ENCODE measurements around the gene PNLIPRP3.

DNA sequence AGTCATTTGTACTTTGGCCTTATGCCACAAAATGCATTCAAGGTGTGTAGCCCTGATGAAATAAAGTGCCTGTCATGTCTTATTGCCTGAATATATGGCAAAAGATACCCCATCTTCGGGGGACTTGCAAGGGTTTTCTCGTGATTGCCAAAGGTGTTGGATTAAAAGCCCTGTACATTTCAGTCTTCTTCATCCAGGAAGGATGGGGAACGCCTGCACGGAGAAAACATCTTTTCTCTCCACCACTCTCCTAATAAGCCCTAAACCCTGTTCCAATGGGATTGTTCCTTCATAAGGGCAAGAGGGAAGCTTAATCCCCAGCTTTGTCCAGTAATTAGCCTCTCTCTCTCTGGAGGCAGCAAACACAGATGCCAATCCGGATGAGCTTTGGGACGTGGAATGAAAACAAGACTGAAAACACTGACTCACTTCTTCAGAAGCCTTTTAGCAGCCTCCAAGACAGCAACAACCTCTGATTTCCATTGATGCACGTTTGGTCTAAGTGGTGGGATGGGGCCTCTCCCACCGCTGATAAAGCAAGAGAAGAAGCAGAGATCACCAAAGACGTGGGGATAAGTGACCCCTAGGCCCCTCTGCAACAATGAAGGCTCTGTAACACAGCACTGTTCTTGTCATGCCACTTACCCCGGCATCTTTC is 5.7 kb upstream of the GFRA1 start:
- RRBS, result no CpG with 5 or more reads among the region's 10 CpGs
CAGE:
- cytosol, long polyA plus RNA, result no peak
- long polyA plus RNA, result no peak
- nucleus, long polyA plus RNA, result no peak

DNA sequence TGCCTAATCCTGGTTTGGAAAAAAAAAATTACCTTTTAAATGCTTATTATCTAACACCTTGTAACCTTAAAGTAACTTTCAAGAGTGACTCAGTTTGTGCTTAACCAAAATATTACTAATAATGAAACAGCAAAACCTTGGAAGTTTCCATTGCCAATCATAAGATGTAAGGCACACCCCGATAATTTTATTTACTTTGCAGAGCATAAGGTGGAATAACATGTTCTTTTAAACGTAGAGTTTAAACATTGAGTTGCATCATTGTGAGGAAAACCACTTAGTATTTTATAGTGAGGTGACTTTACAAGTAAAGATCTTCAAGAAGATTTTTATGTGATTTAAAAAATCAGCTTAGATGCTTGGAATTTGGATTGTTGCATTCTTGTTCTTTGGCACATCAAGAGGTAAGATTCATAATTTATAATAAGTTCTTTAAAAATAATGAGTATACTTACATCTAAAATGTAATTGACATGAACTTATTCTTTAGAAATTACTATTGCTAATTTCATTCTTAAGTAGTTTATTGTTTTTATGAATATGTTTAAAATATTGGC is at the start of gene PNLIPRP3:
Gene PNLIPRP3, plus strand, starts transcription at position 190 of the 557 bp plus-strand sequence.
- RRBS, result no CpG with 5 or more reads among the region's 2 CpGs
CAGE:
- cytosol, long polyA plus RNA, result no peak
- long polyA plus RNA, result no peak
- nucleus, long polyA plus RNA, result no peak

DNA sequence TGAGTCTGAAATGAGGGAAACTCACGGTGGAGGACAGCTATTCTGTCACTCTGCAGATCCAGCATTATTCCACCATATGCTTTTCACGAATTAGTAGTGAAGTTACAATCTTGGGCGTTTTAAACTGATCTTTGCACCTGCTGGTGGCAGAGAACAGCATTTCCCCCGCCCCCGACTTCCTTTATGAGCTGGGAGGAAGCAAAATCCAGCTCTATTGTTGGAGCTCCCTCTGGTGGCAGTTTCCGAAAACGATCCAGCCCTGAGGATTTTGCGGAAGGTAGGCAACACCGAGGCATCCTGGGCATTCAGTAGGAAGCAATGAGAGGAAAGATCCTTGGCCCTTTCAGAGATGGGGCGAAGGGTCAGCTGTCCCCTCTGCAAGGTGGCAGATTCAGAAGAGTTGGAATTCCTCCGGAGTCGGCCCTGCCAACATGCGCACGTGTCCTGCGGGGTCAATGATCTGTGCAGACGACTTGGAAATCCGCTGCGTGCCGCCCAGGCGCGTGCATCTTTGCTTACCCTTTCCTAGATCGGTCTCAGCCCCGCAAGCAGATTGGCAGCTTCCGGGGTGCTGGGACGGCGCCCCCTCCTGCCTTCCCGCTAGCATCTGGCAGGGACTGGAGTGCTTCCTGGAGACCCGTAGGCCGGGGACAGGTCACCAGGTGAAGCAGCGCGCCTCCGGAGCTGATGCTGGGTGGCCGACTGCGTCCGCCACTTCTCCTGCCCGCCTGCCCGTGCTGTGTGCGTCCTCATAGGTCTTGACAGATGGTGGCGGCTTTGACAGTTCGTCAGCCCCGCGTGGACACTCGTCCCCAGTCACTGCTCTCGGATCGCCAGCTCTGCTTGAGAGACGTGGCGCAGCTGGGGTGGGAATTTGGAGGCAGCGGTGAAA is 22.2 kb upstream of the KCNK18 start:
- RRBS, result no CpG with 5 or more reads among the region's 48 CpGs
CAGE:
- cytosol, long polyA plus RNA, result no peak
- long polyA plus RNA, result no peak
- nucleus, long polyA plus RNA, result no peak

DNA sequence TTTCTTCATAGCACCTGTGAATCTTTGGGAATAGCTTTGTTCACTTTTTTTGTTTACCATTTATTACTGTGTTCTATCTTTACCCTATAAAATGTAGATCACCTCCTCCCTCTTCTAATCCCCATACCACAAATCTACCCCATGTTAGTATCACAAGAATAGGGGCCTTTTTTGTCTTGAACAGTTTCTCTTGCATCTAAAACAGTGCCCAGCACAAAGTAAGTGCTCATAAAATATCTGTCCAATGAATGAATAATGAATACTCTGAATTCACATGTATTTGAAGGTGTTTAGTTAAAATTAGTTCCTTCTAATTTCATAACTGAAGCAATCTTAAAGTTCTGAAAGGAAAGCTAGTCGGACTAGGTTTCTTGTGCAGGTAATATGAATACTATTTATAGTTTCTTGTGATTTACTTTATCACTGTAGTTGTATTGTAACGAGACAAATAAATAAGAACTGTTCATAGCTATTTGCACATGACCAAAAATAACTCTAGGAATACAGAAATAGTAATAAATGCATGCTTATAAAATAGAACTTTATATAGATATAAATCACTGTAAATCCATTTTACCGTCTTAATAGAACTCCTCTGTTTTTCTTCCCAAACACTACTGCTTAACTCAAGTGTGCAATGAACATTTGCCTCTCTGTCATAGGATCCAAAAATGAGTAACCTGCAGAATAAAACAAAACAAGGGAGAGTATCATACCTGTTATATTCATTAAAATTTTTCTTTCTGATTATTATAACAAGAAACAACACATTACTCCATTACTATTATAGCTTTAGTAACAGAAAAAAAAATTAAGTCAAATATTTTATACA is 56.7 kb downstream of the PDZD8 start:
- RRBS, result no CpG with 5 or more reads among the region's 3 CpGs
CAGE:
- cytosol, long polyA plus RNA, result no peak
- long polyA plus RNA, result no peak
- nucleus, long polyA plus RNA, result no peak

GRCh38 chr10:117346554-117347439 is 28.4 kb downstream of the PDZD8 start:
- RRBS, result no CpG with 5 or more reads among the region's 8 CpGs
CAGE:
- cytosol, long polyA plus RNA, result no peak
- long polyA plus RNA, result no peak
- nucleus, long polyA plus RNA, result no peak

DNA sequence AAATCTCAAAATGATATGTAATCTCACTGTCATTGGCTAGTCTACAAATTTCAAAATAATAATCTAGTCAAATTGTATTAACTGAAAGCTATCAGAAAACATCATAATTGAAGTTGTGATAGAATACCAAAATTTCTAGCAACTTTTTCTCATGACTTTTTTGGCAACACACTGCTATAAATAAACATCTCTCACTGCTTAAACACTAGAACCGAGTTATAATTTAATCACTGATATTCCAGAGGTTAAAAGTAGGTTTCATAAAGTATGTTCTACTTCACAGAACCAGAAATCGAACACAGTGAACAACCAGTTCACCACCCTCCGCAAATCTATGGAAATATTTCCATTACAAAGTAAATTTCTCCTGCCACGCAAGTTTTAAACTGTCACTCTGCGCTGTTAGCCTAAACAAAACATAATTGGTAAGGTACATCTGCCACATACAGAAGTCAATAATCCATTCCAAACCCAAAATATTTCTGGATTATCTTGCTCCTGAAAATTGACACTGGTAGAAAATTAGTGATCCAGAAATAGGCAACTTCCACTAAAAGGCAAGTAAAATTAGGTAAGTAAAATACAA is 2.7 kb downstream of the PDZD8 start:
- RRBS, result no CpG with 5 or more reads among the region's 5 CpGs
CAGE:
- cytosol, long polyA plus RNA, result no peak
- long polyA plus RNA, result no peak
- nucleus, long polyA plus RNA, result no peak

- RRBS, result no CpG with 5 or more reads among the region's 4 CpGs
CAGE:
- cytosol, long polyA plus RNA, result no peak
- long polyA plus RNA, result no peak
- nucleus, long polyA plus RNA, result no peak
Observed at GRCh38 chr10:117398071-117398586, 22.9 kb upstream of the PDZD8 start.

GRCh38 chr10:118021808-118022935 is 24.6 kb downstream of the RAB11FIP2 start:
- RRBS, result no CpG with 5 or more reads among the region's 10 CpGs
CAGE:
- cytosol, long polyA plus RNA, result no peak
- long polyA plus RNA, result no peak
- nucleus, long polyA plus RNA, result no peak

GRCh38 chr10:118027884-118028467 is 18.8 kb downstream of the RAB11FIP2 start:
CAGE:
- cytosol, long polyA plus RNA, result no peak
- long polyA plus RNA, result no peak
- nucleus, long polyA plus RNA, result no peak

DNA sequence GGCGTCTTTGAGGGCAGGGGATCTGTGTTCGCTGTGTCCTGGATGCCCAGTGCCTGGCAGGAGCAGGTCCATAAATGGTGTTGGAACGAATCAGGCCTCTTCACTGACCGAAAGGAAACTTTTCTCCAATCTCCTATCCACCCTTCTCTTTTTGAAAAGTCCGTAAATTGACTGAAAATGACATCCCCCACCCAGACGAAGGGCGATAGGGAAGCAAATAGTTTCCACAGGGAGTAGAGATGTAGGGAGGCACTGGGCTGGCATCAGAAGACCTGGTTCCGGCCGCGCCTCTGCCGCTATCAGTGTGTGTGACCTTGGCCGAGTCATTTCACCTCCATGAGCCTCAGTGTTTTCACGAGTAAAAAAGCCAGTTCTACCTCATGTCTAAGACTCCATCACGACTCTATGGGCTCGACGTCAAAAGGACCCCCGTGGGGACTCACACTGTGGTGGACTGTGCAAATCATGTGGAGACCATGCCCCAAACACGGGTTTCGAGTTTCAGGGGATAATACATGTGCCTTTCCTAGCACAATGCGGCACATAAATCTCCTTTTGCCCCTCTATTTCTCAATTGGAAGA is 526 bp upstream of the RAB11FIP2 start:
- RRBS, result no CpG with 5 or more reads among the region's 20 CpGs
CAGE:
- cytosol, long polyA plus RNA, result no peak
- long polyA plus RNA, result no peak
- nucleus, long polyA plus RNA, result no peak

GRCh38 chr10:118572360-118572689 is 23.1 kb downstream of the PRLHR start:
- RRBS, result no CpG with 5 or more reads among the region's 7 CpGs
CAGE:
- cytosol, long polyA plus RNA, result no peak
- long polyA plus RNA, result no peak
- nucleus, long polyA plus RNA, result no peak

CAGE:
- cytosol, long polyA plus RNA, result no peak
- long polyA plus RNA, result no peak
- nucleus, long polyA plus RNA, result no peak
Observed at GRCh38 chr10:118687337-118687827, 67.4 kb downstream of the CACUL1 start.

- RRBS, result no CpG with 5 or more reads among the region's 9 CpGs
CAGE:
- cytosol, long polyA plus RNA, result no peak
- long polyA plus RNA, result no peak
- nucleus, long polyA plus RNA, result no peak
Observed at GRCh38 chr10:118759848-118760252, 5.1 kb upstream of the CACUL1 start.

- RRBS, result no CpG with 5 or more reads among the region's 42 CpGs
CAGE:
- cytosol, long polyA plus RNA, result no peak
- long polyA plus RNA, result no peak
- nucleus, long polyA plus RNA, result no peak
Observed at GRCh38 chr10:118760253-118760856, 5.6 kb upstream of the CACUL1 start.

DNA sequence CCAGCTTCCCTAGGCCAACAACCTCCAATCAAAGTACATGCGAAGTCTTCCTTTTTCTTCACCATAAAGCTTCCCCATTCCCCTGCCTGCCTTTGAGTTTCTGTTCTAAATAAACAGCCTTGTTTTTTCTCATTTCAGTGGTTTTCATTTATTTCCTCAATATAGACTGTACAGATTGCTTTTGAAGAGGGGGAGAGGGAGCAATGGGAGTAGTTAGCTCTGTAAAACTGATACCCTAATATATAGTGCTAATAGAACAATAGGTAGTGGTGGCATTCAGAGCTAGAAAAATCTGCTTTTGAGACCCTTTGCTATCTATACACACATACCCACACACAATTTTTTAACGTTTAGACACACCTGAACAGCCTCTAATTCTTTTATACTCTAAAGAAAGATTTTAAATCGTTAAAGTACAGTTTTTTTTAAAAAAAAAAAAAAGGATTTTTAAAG is 38.0 kb upstream of the CACUL1 start:
- RRBS, result no CpG with 5 or more reads among the region's 3 CpGs
CAGE:
- cytosol, long polyA plus RNA, result no peak
- long polyA plus RNA, result no peak
- nucleus, long polyA plus RNA, result no peak

DNA sequence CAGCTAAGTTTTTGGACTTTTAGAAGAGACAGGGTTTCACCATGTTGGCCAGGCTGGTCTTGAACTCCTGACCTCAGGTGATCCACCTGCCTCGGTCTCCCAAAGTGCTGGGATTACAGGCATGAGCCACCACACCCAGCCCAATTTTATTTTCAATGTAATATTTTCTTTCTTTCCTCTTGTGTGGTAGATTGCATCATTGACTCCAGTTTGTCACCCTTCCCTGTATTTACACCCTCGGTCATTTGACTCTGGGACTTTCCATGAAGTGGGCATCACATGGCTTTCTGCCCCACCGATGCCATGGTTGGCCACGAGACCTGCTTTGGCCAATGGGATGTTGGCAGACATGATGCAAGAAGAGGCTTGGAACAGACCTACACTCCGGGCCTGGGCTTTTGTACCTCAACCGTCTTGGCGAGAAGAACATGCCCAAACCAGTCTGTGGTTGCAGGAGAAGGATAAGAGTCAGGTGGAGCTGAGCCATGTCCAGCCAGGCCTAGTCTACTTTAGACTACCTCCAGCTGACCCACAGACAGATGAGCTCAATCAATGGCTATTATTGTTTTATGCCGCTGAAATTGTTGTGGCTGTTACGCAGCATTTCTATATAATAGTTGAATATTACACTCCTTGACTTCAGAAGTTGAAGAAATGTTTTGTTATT is 38.8 kb upstream of the CACUL1 start:
- RRBS, result no CpG with 5 or more reads among the region's 9 CpGs
CAGE:
- cytosol, long polyA plus RNA, result no peak
- long polyA plus RNA, result no peak
- nucleus, long polyA plus RNA, result no peak

DNA sequence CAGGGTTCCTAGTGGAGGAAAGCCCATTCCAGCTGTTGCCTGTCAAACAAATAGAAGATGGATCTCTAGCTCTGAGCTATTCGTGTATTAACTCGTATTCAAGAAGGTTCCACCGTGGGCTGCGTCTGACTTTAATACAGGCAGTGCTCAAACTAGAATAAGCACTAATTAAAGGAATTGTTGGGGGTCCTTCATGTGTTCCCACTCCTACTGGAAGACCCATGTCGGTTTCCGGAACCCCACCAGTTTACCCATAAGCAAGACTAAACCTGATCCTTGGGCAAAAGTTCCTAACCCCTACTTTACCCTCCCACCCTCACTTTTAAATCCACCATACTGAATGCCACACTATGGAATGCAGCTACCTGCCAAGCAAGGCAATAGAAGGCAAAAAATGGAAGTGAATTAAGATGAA is 2.2 kb downstream of the NANOS1 start:
- RRBS, result no CpG with 5 or more reads among the region's 6 CpGs
CAGE:
- cytosol, long polyA plus RNA, result no peak
- long polyA plus RNA, result no peak
- nucleus, long polyA plus RNA, result no peak

- RRBS, result 93% methylated on average over 22 of the region's 51 CpGs
CAGE:
- cytosol, long polyA plus RNA, result no peak
- long polyA plus RNA, result no peak
- nucleus, long polyA plus RNA, result no peak
Observed at GRCh38 chr10:119041870-119043068, 12.8 kb downstream of the NANOS1 start.

DNA sequence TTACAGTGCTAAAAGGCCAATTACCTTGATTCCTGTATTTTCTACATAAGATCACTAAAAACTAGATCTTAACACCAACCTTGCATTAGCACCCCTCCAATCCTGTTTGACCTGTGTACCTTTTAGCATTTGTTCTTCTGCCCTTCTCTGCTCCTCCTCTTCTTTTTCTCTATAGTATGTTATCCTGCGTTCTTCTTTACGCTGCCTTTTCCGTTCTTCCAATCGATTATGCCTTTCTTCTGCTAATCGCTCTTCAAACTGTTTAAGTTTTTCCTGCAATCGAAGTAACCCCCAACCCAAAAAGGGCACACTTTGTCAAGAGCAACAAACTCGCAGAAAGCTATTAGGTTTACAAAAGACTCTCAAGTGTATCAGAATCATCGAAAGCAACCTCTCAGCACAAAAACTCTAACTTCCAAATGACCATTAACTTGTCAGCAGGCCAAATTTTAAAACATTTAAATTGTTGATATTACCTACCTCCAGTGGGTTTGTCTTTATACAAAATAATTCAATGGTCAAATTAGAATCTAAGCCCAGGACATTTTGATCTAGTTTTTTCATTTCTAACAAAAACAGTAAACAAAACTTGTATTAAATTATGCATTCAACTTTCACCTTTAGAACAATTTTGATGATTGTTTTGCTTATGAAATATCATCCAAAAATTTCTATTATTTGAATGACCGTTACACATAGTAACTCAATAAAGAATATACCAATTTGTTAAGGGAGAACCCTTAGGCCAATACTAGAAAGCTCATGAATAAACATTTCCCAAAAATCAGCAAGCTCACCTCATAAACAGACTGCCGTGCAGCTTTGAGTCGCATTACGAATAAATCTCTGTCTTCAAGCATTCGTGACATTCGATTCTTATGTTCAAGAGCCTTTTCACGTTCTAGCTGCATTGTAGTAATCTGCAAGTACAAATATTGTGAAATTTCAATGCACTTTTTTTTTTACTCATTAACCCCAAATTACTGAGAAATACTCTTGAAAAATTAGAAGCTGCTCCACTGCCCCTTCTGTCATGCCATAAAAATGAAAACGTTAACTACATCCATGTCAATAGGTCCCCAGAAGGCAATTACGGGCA is 21.2 kb downstream of the NANOS1 start:
- RRBS, result no CpG with 5 or more reads among the region's 17 CpGs
CAGE:
- cytosol, long polyA plus RNA, result no peak
- long polyA plus RNA, result no peak
- nucleus, long polyA plus RNA, result no peak

DNA sequence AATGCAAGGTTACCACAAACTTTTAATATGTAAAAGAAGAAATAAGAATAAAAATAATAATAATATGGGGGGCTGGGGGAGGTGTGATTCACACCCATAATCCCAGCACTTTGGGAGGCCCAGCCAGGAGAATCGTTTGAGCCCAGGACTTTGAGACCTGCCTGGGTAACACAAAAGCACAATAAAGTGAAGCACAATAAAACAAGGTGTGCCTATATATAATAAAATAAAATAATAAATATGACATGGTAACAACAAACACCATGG is 25.2 kb downstream of the EIF3A start:
- RRBS, result no CpG with 5 or more reads among the region's 1 CpG
CAGE:
- cytosol, long polyA plus RNA, result no peak
- long polyA plus RNA, result no peak
- nucleus, long polyA plus RNA, result no peak

Data from IMR-90 (cell line).